Renal cortical epithelial cell (primary cell): ENCODE measurements around a stretch of chr1.

DNA sequence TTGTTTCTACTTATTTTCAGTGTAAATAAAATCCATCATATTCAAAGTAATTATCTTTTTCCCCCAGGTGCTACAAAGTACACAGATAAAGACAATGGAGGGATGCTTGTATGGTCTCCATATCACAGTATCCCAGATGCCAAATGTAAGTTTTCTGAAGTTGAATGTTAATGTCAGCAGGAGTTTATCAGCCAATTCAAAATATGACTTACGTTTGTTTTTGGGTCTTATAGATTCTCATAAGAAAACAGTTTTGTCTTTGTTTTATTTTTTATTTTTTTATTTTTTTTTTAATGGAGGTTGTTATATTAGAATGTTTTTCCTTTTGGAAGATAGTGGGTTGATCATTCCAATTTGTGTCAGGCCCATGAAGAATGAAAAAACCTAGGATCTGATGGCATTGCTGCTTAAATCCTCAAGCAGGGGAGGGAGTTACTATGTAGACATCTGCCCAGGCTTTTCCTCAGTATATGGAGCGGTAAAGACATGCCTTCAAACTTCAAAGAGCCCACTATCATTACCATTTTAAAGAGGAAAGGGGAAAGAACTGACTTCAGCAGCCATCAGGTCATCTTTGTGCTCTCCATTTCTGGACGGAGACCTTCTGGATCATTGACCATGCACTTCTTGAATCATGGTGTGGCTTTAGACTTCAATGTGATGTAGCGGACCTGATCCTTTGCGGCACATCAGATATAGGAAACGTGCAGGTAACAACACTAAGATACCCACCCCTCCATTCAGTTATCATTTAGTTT lies 12.2 kb downstream of the RCOR3 start:
- RRBS = no CpG with 5 or more reads among the region's 6 CpGs

DNA sequence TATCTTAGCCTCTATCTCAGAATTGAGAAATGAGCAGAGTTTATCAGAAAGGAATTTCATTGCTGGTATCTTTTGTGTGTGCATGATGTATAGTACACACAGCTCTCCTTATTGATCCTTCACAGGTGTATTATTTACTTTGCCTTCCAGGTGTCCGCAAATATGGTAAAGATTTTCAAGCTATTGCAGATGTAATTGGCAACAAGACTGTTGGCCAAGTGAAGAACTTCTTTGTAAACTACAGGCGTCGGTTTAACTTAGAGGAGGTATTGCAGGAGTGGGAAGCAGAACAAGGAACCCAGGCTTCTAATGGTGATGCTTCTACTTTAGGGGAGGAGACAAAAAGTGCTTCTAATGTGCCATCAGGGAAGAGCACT lies 14.1 kb upstream of the TRAF5 start:
- RRBS = no CpG with 5 or more reads among the region's 3 CpGs

GRCh38 chr1:211367691-211368321 lies 41.2 kb downstream of the TRAF5 start:
- RRBS = no CpG with 5 or more reads among the region's 3 CpGs

- RRBS = 2% methylated on average over 7 of the region's 18 CpGs
Observed at GRCh38 chr1:211513944-211514502, 22.1 kb upstream of the RD3 start.

DNA sequence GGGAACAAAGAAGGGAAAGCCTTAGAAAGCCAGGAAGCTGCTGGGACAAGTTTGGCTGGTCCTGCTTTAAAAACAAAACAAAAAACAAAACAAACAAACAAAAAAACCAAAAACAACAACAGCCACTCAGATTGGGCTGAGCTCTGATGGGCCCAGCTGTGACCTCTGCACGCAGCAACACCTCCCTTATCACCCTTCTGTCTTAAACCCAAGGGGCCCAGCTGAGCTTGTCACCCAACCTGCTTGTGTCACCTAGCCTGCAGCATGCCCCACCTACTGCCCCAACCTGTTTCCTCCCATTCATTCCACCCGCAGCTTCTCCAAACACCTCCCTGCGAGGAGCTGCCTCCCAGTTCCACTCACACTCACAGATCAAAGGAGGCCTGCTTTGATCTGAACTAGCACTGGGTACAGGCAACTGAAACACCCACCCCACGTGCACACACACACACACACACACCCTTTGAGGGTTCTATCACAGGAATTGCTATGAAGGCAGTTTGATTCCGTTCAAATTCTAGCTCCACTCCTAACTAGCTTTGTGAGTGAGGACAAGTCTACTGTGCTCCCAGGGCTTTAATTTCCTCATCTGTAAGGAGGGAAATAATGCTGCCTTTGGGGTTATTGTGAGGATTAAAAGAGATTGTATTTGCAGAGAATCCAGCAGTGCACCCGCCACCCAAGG lies 36.9 kb downstream of the SLC30A1 start:
- RRBS = no CpG with 5 or more reads among the region's 6 CpGs

DNA sequence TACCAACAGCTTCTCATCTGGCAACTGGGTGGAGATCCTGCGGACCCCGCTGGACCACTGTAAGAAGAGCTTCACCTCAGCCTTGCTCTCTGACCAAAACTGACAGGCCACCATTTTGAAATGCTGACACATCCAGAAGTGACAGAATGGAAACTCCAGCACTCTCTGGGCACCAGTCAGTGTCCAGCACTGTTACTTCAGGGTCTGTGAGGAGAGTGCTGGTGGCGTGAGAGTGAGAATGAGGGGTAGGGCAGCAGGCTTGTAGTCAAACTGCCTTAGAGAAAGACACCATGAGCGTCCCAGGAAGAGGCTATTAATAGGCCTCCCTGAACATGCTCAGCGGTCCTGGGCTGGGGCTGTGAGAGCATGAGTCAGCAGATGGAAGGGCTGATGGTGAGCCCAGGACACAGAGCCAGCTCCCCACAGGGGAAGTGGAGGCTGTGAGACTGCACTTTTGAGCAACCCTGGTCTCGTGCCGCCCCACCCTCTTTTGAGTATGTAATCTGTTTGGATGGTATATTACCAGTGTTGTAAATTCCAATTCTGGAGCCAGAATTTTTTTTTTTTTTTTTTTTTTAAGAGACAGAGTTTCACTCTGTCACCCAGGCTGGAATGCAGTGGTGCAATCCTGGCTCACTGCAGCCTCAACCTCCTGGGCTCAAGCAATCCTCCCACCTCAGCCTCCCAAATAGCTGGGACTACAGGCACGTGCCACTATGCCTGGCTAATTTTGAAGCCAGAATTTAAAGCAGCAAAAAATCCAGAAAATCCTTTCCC lies 34.4 kb upstream of the SLC30A1 start:
- RRBS = no CpG with 5 or more reads among the region's 8 CpGs

DNA sequence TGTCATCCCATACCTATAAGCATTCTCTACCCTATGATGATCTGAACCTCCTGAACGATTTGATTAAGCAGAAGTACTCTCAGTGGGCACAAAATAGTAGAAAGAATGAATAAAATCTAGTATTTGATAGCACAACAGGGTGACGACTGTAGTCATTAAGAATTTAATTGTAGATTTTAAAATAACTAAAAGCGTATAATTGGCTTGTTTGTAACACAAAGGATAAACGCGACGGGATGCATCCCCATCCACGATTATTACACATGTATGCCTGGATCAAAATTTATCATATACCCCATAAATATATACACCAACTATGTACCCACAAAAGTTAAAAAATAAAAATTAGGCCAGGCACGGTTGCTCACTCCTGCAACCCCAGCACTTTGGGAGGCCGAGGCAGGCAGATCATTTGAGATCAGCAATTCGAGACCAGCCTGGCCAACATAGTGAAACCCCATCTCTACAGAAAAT lies 46.0 kb downstream of the NEK2 start:
- RRBS = no CpG with 5 or more reads among the region's 10 CpGs

DNA sequence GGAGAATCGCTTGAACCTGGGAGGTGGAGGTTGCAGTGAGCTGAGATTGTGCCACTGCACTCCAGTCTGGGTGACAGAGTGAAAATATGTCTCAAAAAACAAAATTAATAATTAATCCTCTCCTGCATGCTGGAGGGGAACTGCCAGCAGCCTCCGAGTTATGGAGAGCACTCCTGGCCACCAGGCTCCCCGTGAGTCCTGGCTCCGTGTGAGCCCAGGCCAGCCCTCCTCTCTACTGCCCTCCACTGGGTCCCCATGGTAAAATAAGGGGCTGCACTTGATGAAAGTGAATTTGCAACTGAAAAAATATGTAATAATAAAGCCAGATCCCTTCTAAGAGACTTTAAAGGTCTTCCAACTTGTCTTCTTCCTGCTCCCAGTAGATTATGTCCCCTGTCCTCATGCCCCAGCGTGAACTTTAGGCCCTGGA lies 26.4 kb downstream of the NEK2 start:
- RRBS = no CpG with 5 or more reads among the region's 5 CpGs

DNA sequence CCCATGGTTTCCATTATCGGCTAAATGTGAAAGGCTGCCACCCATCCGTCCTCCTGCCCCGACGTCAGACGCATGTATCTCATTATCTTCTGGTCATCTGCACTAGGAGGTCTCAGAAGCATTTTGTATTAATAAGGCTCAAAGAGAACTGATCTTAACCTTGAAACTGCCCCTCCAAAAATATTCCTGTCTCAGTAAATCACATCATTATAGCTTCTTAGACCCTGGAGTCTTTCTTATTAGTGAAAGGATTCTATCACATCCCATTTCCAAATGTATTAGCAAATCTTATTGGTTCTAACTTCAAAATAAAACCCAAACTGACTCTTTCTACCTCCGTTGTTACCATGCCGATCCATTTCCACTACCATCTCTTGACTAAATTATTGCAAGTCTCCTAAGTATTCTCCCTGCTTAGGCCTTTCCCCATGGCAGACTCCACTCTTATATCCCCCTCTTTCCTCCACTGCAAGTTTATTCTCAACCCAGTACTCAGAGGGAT lies 26.8 kb downstream of the INTS7 start:
- RRBS = no CpG with 5 or more reads among the region's 7 CpGs

DNA sequence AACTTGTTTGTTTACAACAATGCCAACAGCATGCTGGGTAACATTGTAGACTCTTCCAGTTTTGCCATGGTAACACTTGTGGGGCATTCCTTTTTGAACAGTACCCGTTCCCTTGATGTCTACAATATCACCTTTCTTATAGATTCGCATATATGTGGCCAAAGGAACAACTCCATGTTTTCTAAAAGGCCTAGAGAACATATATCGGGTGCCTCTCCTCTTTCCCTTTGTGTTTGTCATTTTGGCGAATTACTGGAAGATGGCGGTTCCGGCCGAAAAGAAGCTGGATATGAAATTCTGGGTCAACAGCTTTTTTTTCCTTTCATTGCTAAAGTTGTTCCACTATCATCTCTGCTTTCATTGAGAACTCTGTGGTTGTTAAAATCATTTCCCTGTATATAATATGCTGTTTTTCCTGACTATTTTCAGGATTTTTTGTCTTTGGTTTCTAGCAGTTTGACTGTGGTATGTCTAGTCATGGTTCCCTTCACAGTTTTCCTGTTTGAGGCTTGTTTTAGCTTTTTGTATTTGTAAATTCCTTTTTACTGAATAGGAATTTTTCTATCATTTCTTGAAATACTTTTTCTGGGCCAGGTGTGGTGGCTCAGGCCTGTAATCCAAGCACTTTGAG lies 16.3 kb downstream of the DTL start:
- RRBS = no CpG with 5 or more reads among the region's 7 CpGs

- RRBS = no CpG with 5 or more reads among the region's 6 CpGs
Observed at GRCh38 chr1:212067920-212068454, 32.4 kb downstream of the DTL start.

DNA sequence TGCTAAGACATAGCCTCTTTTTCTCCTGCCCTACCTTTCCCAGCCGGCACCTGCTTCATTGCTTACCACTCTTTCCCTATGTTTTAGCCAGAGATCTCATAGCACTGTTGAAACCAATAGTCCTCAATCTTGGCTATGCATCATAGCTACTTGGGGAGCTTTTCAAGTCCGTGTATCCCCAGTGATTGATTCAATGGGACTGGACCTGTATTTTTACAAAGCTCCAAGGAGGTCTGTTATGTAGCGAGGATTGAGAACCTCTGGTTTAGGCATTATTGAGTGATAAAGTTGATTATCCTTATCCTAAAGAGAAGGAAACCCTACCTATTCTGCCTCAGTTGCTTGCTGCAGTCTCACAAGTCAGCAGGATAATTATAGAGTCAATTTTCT lies 52.4 kb downstream of the DTL start:
- RRBS = no CpG with 5 or more reads among the region's 3 CpGs

GRCh38 chr1:212153608-212154138 lies 118.1 kb downstream of the DTL start:
- RRBS = no CpG with 5 or more reads among the region's 1 CpG

GRCh38 chr1:212190105-212190555 lies 95.1 kb upstream of the PPP2R5A start:
- RRBS = no CpG with 5 or more reads among the region's 19 CpGs

DNA sequence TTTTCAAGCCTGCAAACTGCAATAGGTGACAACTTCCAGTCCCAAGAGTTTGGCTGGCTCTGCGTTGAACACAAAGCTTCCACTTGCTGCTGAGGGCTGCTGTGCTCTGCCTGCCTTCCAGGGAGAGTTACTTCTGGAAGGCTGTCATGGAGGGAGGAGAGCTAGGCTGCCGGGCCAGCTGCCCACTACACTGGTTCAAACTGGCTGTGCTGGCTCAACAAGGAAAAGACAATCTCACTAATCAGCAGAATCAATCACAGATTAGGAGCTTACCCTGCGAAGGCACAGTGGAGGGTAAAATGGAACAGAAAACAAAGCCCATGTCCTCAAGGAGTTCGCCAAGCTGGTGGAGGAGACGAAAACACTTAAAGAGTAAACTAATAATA lies 46.6 kb upstream of the PPP2R5A start:
- RRBS = no CpG with 5 or more reads among the region's 5 CpGs

GRCh38 chr1:212242074-212242789 lies 43.0 kb upstream of the PPP2R5A start:
- RRBS = 100% methylated on average over 1 of the region's 14 CpGs

DNA sequence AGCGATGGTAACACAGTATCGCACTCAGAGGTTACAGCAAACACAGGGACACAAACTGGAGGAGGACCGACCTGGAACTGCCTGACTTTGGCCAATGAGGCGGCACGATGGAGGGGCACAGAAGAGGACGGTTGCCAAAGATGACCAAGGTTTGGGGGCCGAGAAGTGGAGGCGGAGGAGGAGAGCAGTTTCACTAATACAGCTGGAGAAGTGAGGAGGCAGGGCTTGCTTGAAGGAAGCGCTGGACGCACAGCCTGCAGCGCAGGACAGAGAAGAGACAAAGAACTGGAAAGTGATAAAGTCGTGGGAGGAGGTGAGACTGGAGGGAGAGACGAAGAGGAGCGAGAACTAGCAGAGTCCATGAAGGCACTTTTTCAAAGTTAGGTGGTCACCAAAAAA lies 860 bp downstream of the PACC1 start:
- RRBS = no CpG with 5 or more reads among the region's 14 CpGs

GRCh38 chr1:212476972-212477595 lies 44.4 kb downstream of the NENF start:
- RRBS = 0% methylated on average over 2 of the region's 8 CpGs